Measurements from ENCODE around the gene PRR14L.

- PRO-cap: no peak
Observed at GRCh38 chr22:30933883-30934621, 34.5 kb downstream of the MORC2 start.

DNA sequence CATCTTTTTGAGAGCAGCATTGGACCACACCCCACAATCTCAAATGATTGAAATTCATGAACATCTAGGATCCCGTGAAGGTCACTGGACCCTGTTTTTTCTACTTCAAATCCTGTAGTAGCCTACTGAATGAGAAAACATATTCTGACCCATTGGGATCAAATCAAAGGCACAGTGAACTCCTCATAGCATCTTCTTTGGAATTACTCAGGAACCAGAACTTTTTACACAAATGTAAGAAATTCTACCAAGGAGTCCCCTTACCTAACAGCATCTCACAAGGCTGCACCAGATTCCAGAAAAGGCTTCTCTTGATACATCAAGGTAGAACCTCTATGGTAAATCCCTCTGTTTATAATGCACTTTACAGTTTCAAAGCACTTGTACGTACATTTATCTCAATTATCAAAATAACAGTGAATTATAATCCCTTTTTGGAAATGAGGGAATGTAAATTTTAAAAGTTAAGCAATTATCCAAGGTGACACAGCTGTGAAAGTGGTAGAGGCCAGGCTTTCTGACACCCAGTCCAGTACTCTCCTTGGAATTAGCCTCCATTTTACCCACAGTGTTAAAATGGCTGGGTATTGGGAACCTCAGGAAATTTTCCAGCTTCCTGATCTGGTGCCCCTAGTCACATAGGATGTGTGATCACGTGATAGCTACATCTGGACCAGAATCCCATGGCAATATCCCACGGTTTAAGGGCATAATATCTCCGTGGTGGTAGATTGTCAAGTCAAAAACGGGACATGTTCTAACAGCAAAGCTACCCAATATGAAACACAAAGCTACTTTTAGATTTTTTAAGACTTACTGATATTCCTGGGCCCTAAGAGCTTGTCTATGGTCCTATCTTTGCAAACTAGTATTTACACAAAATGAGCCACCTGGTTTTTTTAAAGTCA is 4.9 kb upstream of the MORC2 start:
- PRO-cap: no peak

GRCh38 chr22:31063655-31064859 is 17.1 kb upstream of the SMTN start:
- PRO-cap: no peak

GRCh38 chr22:31090407-31090901 is 9.3 kb downstream of the SMTN start:
- PRO-cap: no peak

DNA sequence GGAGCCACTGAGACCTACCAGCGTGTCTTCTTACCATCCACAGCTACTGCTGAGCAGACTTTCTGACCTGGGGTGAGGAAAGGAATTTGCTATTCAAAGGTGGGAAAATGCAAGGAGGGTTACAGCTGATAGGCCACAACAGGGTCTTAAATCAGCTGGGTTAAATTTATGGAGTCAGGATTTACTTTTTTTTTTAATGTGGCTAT is 572 bp upstream of the SELENOM start:
- PRO-cap: no peak

DNA sequence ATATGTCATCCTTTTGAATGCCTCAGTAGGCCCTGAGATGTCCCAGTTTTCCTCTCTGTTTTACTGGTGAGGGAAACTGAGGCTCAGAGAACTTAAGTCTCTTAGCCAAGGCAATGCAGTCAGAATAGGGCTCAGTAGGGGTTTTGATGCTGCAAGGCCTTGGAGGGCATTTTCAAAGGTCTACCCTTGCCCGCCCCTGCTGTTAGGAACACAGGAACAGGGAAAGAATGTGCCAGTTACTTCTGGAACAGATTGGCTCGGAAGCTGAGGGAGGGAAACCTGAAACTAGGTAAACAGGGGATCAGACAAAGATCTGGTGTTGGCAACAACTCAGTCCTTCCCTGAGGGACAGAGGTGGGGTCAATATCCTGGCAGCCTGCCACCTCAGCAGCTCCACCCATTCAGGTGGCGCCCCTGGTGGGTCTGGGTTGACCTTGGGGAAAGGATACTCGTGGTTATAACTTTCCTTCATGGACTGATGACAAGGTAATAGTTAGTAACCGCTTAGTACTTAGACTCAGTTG is 8.6 kb downstream of the PLA2G3 start:
- PRO-cap: no peak

- PRO-cap: no peak
Observed at GRCh38 chr22:31195249-31195911, 16.7 kb upstream of the LIMK2 start.

- PRO-cap: no peak
Observed at GRCh38 chr22:31222788-31223270, 10.7 kb downstream of the LIMK2 start.

GRCh38 chr22:31286106-31286881 is 6.0 kb downstream of the PIK3IP1 start:
- PRO-cap: no peak

DNA sequence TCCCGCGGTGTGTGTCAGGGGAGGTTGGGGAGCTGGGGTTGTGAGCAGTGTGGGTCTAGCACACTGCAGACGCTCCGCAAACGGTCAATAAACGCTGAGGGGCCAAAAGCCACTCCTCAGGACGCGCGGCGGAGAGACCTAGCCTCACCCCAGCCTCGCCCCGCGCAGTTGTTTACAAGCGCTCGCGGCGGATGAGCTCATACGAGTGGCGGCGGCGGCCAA is 1.8 kb downstream of the PIK3IP1 start:
- PRO-cap: bidirectional peak, plus-strand start outside the sequence, minus-strand start at position 174 of the sequence

- PRO-cap: no peak
Observed at GRCh38 chr22:31291604-31292096, 638 bp downstream of the PIK3IP1 start.

- PRO-cap: no peak
Observed at GRCh38 chr22:31342996-31343754, 3.0 kb downstream of the PATZ1 start.

- PRO-cap: no peak
Observed at GRCh38 chr22:31344172-31345020, 1.8 kb downstream of the PATZ1 start.

DNA sequence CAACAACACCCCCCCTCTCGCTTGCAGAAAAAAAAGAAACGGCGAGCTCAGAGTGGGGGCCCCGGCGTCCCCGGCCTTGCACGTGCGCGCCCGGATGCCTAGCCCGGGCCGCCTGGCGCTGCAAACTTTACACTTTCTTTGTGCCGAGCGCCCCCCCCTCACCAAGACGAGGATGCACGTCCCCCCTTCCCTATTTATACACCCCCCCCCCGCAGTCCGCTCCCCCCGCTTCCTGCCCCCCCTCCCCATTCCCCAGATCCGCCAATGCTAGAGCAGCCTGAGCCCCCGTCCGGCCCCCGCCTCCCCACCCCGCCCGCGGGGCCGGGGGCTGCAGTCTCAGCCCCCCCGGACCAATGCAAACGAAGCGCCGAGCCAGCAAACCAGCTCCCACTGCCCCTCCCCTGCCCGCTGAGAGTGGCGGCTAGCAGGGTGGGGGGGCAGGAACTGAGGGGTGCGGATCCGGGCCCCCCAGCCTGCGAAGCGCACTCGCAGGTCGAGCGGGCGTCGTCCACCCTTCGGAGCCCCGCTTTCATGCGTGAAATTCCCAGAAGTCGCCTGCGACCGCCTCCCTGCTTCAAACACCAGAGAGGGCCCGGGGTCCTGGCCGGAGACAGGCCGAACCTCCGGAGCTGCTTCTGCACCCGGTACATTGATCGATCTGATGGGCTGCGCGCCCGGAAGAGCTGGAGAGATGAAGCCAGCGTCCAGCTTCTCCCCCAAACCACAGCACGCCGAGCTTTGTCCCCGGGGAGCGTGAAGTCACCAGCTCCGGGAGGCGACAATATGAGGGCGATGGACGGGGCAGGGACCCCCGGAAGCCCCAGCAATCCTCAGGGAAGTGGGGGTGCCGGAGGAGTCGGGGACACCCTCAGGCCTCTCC is 501 bp upstream of the PATZ1 start:
- PRO-cap: bidirectional peak, plus-strand start at position 24 of the sequence, minus-strand start outside the sequence; bidirectional peak, plus-strand start at position 390 of the sequence, minus-strand start at position 168 of the sequence; bidirectional peak, plus-strand start at position 584 of the sequence, minus-strand start at position 533 of the sequence; bidirectional peak, plus-strand start at position 774 of the sequence, minus-strand start at position 660 of the sequence

DNA sequence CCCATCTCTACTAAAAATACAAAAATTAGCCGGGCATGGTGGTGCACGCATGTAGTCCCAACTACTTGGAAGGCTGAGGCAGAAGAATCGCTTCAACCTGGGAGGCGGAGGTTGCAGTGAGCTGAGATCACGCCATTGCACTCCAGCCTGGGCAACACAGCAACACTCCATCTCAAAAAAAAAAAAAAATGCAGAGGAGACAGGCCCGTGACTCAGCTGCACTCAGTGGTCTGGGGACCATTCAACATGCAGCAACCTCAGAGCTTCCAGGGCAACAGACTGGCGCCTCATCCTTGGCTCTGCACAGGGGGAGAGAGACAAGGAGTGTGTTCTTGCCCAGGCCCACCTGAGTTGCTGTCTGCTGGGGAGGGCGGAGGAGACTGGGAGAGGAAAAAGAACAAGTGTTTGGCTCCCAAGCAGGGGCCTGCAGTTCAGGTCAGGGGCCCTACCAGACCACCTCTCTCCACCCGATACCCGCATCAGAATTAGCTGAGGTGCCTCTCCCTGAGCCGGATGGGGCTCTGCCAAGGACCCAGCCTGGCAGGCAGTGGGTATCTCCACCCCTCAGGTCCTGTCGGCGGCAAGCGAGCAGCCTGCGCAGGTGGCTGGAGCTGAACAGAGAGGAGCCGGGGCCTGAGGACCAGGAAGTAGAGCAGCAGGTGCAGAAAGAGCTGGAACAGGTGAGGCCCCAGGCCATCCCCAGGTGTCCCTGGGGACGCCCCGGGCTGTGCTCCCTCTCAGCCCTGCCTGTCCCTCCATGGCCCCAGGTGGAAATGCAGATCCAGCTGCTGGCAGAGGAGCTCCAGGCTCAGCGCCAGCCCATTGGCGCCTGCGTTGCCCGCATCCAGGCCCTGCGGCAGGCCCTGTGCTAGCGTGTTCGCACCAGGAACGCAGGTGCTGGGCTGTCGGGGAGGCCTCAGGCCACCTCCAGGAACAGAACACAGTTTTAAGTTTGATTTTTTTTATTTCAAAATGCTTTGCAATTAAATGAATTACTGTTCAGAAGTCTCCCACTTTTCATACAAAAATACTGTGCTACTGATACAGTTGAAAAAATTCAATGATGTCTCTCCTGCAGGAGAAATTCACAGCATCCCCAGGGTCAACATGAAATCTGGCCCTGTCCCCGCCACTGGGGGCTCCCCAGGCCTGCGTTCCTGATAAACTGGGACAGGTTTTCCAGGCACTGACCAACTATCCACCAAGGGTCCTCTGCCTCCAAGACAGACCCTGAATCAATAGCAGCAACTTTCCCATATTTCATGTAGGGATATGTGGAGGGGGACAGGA is 44.0 kb downstream of the PISD start:
- PRO-cap: no peak

- PRO-cap: no peak
Observed at GRCh38 chr22:31630140-31630689, 31.8 kb downstream of the PISD start.

- PRO-cap: no peak
Observed at GRCh38 chr22:31635083-31635482, 26.9 kb downstream of the PISD start.

DNA sequence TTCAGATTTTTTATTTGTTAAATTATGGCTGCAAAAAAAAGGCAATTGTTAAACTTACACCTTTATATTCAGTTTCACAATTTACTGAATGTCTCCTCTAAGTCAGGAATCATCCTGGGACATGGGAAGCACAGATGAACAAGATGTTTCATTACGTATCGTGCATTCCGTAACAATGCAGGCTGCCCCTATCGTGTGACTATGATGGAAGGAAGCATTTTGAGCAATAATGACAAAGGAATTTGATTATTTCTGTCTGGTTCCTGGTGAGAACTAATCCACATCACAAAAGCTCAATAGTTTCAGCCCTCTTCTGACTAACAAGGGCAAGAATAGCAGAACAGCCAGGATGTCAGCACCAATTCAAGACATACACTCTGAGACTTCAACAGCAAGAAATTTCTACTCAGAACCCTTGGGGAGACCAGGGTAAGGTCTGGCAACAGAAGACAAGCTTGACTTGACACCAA is 14.5 kb downstream of the PISD start:
- PRO-cap: no peak

DNA sequence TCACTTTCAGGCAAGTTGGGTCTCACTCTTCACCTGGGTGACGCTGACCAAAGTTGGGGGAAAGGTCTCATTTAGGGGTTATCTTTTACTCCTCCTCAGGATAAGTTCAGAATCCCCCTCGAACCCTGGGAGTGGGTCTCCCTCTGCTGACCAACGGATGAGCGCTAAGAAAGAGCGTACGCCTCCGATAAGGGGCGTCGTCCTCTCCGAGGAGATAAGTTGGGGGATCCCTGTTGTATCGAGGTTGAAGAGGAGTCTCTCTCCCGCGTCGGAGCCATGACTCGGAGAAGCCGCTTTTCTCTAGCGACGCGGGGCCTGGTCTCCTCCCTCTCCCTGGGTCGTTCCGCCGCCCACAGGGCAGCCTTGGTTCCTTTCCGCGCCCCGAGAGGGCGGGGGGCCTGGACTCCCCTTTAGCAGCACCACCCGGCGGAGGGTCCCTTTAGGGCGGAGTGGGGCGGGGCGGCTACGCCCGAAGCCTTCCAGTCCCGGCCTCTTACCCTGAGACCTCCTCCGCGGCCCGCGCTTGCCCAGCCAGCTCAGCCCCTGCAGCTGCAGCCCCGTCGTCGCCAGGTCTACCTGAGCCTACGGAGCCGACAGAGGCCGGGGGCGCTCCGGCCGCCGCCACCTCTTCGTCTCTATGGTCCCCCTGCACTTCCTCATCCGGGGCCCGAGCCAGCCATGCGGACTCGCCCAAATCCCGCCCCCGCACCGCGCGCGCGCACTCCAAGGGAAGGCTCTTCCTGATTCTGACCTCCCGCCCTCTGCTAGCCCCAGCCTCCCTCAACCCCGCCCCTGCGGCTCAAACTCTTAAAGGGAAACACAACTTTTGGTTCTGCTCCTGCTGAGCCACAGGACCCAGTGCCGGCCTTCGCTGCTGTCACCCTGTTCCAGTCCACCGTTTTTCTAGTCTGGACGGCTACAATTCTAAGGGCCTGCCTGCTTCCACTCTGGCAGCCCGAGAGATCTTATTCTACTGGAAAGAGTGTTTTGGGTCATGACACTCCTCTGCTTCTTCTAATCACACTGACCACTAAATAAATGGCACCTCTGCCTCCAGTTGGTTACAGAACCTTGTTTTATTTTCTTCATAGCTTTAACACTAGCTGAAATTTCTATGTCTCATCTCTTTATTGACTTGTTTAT is at the start of gene PRR14L:
TSS of gene PRR14L (minus strand) at position 637 of the 1,143 bp plus-strand sequence.
- PRO-cap: bidirectional peak, plus-strand start at position 823 of the sequence, minus-strand start at position 637 of the sequence

- PRO-cap: no peak
Observed at GRCh38 chr22:31956252-31957396, 12.3 kb downstream of the YWHAH start.